ENCODE data around the genes TMEM87A, ZNF106 and CATSPER2.

GRCh38 chr15:42234736-42235405 lies 26.8 kb upstream of the VPS39 start:
- PRO-cap, 2 experiments: no peak in any of the 2 experiments

GRCh38 chr15:42272916-42273771 lies at the start of gene TMEM87A:
TSS of gene TMEM87A (minus strand) at chr15:42273433.
- PRO-cap, 2 experiments: peak in 1 of 2 experiments; most common plus-strand start chr15:42273262 (in 1); most common minus-strand start chr15:42273065 (in 1)

DNA sequence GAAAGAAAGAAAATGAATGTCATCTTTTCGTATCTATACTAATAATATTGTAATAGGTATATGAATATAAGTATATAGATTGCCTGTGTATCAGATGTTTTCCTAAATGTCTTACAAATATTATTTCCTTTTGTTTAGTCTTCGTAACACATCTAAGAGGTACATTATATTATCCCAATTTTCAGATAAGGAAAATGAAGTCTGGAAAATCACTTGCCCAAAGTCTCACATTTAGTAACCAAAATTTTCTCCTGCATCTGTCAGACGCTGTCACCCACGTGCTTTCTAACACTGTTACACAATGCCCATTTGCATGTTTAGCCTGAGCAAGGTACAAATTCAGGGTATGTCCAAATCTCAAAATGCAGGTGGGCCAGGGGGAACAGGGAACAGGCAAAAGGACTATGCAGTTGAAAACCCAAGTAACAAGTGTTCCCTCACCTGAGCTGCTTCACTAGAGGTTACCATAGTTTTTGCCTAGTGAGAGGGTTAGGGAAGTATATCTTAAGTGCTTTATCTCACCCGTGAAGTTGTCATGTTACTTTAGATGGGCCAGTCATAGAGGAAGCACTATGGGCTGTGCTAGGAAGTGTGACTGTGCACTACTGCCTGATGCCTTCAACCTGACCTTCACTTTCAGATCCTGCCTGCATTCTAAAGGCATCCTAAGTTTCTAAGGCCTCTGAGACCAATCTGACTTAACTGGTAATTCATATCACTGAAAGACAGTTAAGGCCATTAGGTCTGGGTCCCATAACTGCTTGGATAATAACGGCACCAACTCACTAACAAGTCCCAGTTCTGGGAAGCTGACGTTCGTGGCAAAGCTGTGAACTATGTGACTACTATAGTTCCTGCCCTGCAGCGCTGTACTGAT lies 6.0 kb upstream of the TMEM87A start:
- PRO-cap, 2 experiments: no peak in any of the 2 experiments

GRCh38 chr15:42411603-42412444 lies 52.5 kb downstream of the CAPN3 start:
- PRO-cap, 2 experiments: no peak in any of the 2 experiments

DNA sequence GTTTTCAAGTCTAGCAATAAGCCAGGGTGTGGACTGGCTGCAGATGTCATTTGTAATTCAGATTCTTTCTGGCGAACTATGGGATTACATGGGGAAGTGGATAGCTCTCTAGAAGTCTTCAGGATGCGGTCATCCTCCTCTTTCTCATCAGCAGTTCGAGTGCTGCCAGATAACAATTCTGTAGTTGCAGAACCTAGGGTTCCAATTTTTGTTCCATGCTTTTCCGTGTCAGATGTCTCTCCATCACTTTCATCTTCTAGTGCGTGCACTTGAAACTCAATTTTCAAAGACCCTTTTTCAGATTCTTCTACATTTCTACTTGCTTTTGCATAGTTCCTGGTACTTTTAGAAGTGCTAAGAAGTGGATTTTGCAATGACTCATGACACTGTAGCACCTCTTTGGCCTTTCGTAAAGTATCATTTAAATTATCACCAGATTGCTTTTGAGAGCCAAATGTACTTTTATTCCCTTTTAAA lies 40.7 kb downstream of the ZNF106 start:
- PRO-cap, 2 experiments: no peak in any of the 2 experiments

DNA sequence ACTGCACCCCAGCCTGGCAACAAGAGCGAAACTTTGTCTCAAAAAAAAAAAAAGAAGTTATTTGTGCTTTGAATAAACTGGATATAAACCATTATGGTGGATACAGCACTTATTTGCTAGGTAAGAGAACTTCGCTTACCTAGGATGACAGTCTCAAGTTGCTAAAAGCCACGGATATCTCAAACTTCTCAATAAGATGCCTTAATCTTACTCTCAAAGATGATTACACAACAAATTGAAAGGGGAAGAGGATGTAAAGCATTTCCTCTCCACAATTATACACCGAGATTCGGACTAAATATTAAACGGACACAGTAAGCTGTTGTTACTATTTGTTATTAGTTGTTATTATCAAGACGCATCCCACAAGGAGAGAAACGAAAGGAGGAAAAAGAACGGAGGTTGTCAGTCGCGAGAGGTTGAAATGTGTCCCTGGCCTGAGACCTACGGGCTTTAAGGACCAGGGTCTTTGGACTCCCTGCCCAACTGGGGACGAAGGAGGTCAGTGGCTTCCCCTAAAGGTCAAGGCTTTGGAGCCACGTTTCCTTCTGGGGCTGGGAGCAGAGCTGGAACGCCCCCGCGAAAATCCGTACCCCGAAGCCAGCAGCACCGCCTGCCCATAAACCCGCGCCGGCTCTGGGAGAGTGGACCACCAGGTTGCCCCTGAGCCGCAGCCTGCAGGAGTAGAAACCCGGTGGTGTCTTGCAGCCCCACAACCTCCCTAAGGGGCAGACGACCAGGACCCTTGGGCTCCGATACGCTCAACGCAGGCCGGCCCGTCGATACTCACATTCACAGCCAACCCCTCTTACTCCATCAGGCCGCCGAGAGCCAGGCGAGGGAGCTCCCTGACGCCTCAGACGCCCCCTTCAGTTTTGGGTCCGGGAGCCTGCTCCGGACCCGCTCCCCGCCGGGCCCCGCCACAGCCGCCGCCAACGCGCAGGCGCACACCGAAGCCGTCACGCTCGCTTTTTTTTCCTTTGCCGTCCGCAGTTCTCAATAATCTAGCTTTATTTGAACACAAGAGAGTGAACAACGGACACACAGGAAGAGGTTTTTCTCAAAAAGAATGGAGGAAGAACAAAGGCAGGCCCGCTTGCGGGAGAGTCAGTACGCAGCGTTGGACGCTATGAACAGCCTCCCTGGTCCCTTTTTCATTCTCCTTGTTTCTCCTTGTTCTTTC lies at the start of gene ZNF106:
Gene ZNF106, minus strand, starts transcription at position 952 of the 1,183 bp plus-strand sequence.
- PRO-cap, 2 experiments: peak in 2 of 2 experiments; most common plus-strand start position 1,063 of the sequence (in 1); most common minus-strand start position 934 of the sequence (in 2)

- PRO-cap, 2 experiments: peak in 1 of 2 experiments; most common plus-strand start chr15:42548108 (in 1); most common minus-strand start chr15:42548246 (in 1)
Measured at GRCh38 chr15:42547727-42548678, 590 bp downstream of the LRRC57 start.

DNA sequence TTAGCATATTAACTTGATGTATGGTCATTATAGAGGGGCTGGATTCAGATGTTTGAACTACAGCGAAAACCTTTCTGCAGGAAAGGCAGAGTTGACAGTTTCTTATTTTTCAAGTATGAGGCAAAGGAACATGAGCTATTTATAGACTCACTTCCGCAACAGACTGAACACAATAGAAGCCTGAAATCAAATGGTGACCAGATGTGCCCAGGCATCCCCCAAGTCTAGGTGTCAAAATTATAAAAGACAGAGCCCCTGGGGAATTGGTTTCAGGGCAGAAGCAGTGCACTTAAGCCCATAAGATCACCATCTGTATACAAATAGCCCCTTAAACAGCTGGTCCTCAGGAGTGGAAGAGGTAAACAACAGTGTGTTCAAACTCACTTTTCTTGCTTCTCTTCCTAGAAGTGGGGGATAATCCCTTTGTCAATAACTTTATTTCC lies 29.8 kb downstream of the STARD9 start:
- PRO-cap, 2 experiments: no peak in any of the 2 experiments

DNA sequence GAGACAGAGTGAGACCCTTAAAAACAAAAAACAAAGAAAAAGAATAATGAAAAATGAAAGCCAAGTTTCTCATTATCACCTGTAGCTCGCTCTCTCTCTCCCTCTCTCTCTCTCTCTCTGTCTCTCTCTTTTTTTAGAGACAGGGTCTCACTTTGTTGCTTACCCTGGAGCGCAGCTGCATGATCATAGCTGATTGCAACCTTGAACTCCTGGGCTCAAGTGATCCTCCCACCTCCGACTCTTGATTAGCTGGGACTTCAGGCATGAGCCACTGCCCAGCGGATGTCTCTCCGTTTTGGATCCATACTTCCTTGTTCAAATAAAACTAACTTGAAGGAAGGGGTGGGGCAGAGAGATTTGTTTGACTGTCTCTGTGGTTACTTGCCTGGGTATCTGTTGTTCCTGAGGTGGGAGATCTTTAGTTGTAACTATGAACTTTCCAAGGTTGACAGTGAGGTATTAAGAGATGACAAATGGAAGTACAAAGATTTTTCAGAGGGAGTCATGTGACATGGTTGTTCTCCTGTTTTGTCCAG lies 46.9 kb downstream of the STARD9 start:
- PRO-cap, 2 experiments: no peak in any of the 2 experiments

DNA sequence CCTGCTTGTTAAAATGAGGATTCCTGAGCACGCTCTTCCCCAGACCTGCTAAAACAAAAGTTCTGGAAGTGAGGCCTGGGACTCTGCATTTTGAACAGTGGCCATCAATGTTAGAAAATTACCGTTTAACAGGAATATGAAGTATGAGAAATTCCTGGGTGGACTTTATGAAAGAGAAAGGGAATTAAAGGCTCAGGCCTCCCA lies 37.5 kb upstream of the CDAN1 start:
- PRO-cap, 2 experiments: no peak in any of the 2 experiments

- PRO-cap, 2 experiments: no peak in any of the 2 experiments
Measured at GRCh38 chr15:43270493-43271416, 4.0 kb upstream of the TGM5 start.

DNA sequence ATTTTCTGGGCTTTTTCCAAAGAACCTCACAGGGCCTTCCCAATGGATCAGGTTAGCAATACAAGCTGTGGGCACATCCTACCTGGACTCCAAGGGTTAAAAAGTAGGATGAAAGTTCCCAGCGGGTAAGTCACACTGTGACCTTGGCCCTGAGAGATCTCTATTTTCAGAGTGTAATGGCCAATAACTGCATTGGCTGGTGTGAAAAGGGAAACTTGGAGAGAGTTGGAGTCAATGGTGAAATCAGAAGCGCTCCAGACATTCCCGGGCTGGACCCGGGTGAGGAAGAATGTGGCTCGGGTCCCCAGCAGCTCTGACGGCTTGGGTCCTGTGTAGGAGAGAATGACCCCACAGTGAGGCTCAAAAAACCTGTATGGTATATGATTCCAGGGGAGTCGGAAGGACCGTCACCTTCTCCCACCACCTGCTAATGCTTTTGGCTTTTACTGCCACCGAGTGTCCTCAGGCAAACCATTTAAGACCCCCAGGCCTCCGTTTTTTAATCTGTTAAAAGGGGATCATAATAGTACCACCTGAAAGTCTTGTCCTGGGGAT lies 9.4 kb downstream of the TGM7 start:
- PRO-cap, 2 experiments: no peak in any of the 2 experiments

DNA sequence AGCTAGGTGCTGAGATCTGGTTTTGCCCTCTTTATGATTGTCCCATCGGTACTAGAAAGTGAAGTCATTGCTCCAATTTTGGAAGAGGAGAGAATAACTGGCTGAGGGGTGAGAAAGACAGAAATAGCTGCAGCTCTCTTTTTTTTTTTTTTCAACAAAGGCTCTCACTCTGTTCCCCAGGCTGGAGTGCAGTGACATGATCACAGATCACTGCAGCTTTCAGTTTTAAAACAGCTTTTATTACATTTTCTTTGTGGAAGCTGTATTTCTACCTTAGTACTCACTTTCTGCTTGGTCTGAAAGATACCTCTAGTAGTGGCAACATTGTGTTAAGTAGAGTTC lies 18.1 kb downstream of the ZSCAN29 start:
- PRO-cap, 2 experiments: no peak in any of the 2 experiments

DNA sequence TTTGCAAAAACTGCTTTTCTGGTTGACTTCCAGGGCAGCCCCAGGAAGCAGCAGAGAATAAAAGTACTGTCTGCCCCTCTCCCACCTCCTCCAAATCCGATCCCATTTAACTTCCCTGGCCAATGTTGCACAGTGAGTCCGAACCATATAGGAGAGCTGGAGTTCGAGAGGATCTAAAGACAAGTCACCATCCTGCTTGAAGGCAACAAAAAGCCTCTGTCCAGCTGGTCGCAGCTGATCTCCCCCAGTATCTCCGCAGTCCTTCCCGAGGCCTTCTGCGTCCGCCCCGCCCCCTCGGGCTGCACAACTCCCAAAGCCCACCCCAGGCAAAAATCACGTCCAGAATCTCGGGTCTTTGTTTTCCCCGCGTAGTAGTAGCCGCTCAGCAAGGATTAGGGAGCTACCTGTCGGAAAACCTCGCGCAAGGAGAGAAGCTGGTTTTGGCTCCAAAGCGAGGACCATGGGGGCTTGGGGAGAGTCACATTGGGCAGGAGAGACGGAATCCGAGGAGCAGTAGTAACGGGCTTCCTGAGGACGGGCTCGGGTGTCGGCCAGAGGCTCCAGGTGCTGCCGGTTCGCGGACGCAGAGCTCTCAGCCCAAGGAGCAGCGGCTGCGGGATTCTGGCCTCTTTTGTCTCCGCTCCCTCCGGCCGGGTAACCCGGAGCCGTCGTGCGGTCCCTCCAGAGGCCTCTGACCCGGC lies 539 bp downstream of the ZSCAN29 start:
- PRO-cap, 2 experiments: no peak in any of the 2 experiments

- PRO-cap, 2 experiments: peak in 1 of 2 experiments; most common plus-strand start chr15:43441119 (in 1)
Measured at GRCh38 chr15:43440746-43441232, 52.2 kb downstream of the TP53BP1 start.

GRCh38 chr15:43483901-43484631 lies 8.9 kb downstream of the TP53BP1 start:
- PRO-cap, 2 experiments: no peak in any of the 2 experiments

- PRO-cap, 2 experiments: no peak in any of the 2 experiments
Measured at GRCh38 chr15:43508957-43509534, 8.4 kb upstream of the MAP1A start.

DNA sequence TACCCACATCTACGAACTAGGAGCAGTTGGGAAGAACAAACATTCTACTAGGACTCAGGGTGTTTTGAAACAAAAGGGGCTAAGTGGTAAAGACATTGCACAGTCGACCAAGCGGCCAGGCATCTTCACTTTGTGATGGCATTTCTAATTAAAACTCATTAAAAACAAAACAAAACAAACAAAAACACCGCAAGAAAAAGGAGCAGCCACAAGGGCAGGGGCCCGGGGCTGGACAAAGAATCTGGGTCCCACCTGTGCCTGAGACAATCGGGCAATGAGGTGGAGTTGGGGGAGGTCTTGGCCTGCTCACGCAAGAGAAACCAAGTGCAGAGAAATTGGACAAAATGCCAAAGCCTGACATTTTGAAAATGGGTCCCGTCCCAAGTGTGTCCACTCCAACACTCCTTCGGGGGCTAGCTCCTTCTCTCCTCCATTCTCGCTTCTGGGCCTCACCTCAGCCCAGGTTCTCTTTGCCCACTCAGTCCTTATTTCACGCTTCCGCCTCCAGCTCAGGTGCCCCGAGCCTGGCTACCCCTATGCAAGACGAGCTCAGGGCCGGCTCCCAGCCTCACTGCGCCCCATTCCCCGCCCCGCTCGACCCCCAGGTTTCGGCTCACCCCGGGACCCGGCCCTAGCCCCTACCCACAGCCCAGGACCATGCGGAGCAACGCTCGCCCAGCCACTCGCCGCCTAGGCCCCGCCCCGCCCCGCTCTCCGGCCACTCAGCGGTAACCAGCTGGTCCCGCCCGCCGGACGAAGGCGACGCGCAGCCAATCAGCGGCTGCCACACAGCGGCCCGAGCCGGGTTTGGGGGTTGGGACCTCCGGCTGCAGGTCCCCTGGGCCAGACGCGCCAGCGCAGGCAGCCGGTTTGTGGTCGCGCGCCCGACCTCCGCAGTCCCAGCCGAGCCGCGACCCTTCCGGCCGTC lies at the start of gene CATSPER2:
Gene CATSPER2, minus strand, starts transcription at position 669 of the 928 bp plus-strand sequence.
- PRO-cap, 2 experiments: no peak in any of the 2 experiments

- PRO-cap, 2 experiments: no peak in any of the 2 experiments
Measured at GRCh38 chr15:43748408-43748741, 2.1 kb downstream of the PDIA3 start.

GRCh38 chr15:43766613-43766987 lies 10.2 kb downstream of the ELL3 start:
- PRO-cap, 2 experiments: no peak in any of the 2 experiments